ENCODE measurements around a stretch of chr22.

- PRO-cap, result no peak
These were observed 22.3 kb downstream of the SLC5A4 start for GRCh38 chr22:32232817-32233301.

GRCh38 chr22:32528311-32528763 is 53.7 kb downstream of the FBXO7 start:
- PRO-cap, result no peak

- PRO-cap, result no peak
These were observed 87.9 kb downstream of the FBXO7 start for GRCh38 chr22:32562413-32562910.

- PRO-cap, result no peak
These were observed 129.3 kb downstream of the FBXO7 start for GRCh38 chr22:32603483-32604665.

DNA sequence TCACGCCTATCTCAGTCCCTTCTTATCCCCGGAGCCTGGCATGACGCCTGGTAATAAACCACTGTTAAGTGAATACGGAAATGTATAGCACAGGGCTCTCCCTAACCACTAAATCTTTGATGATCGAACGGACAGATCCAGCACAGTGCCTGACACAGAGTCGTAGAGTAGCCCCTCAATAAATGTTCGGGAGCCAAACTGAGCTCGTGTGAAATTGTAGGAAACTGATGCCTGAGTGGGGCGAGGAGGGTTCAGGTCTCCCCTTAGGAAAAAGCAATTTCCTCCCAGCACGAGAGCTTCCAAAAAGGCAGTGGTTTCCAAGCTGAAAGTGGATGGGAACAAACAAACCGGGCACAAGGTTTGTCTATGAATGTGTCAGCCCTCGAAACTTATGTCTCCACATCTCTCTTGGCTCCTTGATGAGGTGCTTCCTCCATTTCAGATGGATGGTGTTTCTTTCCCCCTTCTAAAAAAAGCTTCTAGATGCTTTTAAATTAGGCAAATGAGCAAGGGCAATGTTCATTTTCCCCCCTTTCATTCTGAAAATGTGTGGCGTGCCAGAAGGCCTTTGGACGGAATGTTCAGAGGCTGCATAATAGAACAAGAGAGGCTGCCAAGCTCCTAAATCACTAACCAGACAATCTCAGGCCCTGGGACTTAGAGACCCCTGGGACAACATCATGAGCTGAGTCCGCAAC is 143.6 kb downstream of the FBXO7 start:
- PRO-cap, result no peak

GRCh38 chr22:32619497-32620049 is 145.0 kb downstream of the FBXO7 start:
- PRO-cap, result no peak

DNA sequence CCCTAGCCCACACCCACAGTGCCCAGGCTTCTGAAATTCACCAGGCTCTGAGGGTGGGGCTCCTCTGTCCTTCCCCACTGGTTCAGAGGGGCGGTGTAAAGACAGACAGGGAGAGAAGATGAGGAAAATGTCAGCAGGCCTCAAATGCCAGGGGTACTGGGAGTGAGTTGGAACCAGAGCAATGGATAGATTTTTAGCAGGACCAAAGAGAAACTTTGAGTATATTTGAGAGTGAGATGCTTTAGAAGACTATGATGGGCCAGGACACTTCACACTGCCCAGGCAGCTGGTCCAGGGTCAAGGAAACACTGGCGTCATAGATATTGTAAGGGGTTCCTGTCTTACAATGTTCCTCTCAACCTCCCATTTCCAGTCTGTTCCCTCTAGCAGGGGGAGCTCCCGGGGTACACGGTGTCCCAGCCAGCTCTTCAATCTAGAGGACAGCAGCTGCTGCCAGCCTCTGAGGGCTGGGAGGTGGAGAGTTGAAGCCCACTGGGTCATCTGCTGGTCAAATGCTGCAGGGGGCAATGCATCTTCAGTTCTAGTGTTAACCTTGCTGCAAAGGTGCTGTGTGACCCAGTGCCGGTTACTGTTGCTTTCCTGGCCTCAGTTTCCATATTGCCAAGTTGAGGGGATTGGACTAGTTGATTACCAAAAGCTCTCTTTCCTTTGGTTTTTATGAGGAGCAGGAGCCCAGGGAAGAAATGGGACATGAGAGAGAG is 40.7 kb upstream of the TIMP3 start:
- PRO-cap, result no peak

DNA sequence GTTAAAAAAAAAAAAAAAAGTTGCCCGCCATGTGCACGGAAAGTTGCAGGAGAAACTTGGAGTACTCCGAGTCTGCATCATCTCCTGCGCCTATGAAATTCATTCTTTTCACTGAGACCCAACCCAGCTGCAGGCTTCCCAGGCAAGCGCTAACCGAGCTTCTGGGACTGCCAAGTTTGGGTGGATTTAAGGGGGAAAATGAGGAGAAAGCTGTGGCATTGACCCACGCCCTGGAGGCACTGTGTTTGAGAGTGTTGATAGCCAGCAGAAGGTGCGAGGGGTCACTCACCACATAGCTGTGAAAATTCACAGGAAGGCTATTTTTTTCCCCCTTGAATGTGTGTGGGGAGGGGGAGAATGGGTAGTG is 987 bp downstream of the TIMP3 start:
- PRO-cap, result no peak

- PRO-cap, result no peak
These were observed 2.5 kb downstream of the TIMP3 start for GRCh38 chr22:32803913-32804472.

DNA sequence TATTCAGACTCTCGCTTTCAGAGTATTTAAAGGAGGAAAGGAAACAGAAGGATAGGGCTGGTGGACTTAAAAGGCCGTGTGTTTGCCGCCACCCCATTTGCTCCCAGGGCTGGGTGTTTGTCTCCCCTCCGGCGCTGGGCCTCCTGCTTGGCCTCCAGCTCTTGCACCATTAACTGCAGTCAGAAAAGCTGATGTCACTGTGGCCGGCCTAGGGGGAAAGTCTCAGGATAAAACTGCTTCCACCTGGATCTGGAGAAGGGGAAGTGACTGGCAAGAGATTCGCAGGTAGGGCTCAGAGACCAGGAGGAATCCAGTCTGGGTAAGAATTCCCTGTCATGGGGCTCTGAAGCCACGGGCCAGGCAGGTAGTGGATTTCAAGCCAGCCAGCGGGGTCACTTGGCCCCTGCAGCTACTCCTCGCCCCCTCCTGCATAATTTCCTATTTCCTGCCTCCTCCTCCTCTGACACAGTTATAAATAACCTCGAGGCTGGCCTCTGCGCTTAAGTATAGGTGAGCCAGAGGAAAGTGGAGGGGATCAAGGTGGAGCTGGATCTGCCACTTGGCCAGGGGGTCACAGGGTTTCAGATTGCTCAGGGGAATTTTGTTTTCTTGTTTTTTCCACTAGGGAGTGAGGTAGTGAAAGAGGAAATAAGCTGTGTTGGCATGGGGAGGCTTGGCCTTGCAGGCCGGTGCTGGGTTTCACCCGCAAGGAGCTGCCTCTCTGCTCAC is 17.2 kb downstream of the TIMP3 start:
- PRO-cap, result no peak

- PRO-cap, result no peak
These were observed 19.6 kb downstream of the TIMP3 start for GRCh38 chr22:32820911-32821749.

GRCh38 chr22:32841620-32841954 is 40.1 kb downstream of the TIMP3 start:
- PRO-cap, result no peak

GRCh38 chr22:32860547-32860935 is 59.0 kb downstream of the TIMP3 start:
- PRO-cap, result no peak

DNA sequence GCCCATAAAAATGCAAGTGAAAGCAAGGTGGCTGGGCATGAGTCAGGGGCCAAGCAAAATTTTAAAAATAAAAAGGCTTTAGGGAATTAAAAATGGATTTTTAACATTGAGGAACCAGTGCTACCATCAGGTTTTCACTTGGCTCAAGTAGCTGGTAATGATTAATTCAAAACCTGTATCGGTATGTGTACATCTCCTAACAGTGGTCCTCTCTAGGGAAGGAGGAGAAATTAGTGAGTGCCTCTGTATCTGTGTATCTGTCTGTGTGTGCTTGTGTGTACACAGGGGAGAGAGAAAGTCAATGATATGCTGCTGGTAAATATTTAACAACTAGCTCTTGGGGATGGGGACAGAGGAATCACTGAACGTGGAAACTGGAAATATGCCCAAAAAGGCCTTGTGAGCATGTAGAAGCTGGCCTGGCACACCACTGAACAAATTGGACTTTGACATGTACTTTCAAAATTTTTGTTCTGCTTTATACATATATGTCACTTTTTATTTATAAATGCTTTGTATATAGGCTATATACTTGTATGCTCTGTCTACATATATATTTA is 214.0 kb upstream of the SYN3 start:
- PRO-cap, result no peak

DNA sequence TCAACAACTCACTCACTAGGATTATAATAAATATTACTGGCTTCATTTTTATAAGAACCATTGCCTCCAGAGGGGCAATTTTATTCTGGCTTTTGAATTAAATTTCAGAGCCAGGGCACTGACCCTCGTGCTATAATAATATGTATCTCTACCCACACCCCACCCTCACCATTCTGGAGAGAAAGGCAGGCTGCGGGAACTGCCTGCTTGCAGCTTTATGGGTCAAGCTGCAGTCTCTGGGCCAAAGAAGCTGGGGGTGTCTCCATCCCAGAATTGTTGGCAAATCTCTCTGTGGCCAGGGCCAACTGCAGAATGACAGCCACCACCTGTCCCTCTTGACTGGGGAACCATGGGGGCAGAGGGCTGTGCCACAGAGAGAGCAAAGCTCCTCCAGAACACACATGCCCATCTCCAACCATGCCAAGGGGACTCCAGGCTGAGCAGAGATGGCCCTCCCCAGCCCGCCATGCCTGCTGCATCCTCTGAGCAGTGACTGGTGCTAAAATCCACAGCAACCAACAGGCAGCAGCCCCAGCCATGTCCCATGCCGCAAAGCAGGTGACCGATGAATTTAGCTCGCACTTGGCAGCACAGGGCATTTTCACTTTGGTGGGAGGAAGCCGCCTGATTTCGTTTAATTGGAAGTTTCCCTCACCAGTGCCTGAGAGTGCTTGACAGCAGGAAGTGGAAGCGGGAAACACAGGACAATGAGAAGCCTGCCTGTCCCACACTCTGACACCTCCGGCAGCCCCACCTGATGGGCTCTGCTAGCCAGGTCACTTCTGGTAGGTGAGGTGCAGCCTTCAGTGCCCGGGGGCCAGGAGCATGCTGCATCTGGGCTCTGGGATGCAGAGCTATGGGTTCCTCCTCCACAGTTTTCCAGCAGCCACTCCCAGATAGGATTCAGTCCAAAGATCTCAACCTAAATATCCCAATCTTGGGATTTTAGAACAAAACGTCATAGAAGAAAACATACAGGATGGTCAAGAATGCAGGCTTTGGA is 44.9 kb downstream of the LARGE1 start:
- PRO-cap, result no peak

- PRO-cap, result no peak
These were observed 40.4 kb downstream of the LARGE1 start for GRCh38 chr22:33879678-33880549.

DNA sequence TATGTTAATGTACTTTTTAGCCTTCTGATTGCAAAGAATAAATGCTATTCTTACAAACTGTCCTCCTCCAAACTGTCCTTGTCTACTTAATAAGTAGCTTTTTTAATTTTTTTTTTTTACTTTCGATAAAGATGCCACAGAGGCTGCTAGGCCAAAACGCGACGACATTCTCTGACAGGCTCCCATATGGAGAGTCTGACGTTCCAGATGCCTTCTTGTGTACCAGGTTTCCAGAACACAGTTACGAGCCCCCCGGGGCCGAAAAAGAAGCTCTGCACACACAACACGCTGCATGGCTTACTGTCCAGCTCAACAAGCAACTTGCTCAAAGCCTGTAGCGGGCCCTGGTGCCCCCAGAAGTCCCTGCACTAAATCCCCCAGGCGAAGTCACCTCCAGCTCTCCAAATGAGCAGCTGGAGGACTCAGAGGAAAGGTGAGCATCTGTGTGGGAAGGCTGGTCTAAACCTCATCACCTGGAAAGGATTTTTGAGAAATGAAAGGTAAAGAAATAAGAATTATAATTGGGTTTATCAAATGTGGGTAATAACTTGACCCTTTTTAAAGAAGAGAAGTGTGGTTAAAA is 39.2 kb downstream of the LARGE1 start:
- PRO-cap, result no peak

GRCh38 chr22:33901136-33901490 is 19.2 kb downstream of the LARGE1 start:
- PRO-cap, result no peak

- PRO-cap, result no peak
These were observed 5.0 kb downstream of the LARGE1 start for GRCh38 chr22:33915062-33915827.

GRCh38 chr22:33920960-33921127 is 568 bp upstream of the LARGE1 start:
- PRO-cap, result bidirectional peak, plus-strand start at chr22:33921244, minus-strand start at chr22:33921024